Lower leg skin (tissue), 2 donors: ENCODE results near the gene GAPT.

DNA sequence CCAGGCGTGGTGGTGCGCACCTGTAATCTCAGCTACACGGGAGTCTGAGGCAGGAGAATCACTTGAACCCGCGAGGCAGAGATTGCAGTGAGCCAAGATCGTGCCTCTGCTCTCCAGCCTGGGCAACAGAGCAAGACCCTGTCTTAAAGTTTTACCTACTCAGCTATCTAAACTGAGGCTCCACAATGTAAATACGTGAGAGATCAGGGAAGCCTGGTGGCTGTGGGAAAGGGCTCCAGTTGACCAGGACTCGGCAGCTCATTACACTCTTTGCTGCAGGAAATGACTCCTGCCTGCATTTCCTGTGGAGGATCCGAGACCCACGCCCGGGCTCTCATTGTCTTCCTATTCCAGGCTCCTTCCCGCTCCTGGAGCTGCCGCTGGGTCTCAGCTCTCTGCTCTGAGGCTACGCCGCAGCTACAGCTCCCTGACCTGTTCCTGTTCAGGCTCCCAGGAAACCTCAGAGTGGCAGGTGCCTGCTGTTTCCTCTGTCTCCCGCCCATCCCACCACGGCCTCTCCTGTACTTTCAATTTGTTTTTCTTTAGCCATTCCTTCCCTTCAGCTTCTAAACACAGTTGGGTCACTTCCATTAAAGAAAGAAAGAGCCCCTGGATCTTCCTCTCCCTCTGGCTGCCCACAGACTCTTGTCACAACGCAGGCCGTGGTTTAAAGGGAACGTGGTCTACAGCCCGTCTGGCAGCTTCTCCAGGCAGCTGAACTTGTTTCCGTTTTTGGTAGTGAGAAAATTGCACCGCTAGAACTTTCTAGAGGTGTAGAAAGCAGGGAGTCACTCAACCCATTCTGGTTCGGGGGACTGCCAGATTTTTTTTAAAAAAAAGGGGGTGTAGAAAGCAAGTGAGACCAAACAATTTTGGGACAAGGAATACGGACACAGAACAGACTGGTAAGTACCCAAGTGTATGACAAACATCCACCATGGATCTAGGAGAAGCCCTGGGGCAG, 71.5 kb downstream of the IL6ST start:
- PRO-cap = unidirectional peak, minus-strand start at position 708 of the sequence
- RAMPAGE, long total RNA, 2 experiments = no peak in any of the 2 experiments

- PRO-cap = no peak
- RAMPAGE, long total RNA, 2 experiments = no peak in any of the 2 experiments
Observed at GRCh38 chr5:55965291-55965689, 29.5 kb downstream of the IL6ST start.

GRCh38 chr5:56152352-56152767, 80.8 kb downstream of the ANKRD55 start:
- PRO-cap = no peak
- RAMPAGE, long total RNA, 2 experiments = no peak in any of the 2 experiments

DNA sequence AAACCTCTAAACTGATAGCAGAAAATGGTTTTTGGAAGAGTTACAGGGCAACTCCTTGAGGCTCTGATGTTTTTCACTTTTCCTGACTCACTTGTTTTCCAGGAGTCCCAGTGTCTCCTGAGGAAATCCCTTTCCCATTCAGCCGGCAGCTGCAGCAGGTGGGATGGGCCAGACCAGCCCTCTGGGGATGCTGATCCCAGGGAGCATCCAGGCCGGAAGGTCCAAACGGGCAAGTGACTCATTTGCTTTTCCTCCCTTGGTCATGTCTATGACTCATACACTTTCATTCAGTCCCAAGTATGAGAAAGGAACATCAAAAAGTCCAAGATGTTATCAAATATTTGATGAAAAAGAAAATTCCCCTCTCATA, 117.4 kb upstream of the ANKRD55 start:
- PRO-cap = no peak
- RAMPAGE, long total RNA, 2 experiments = no peak in any of the 2 experiments

- PRO-cap = no peak
- RAMPAGE, long total RNA, 2 experiments = start-site peak on the minus strand in 2 of 2 experiments, at chr5:56481709-56481851 at its widest, 20 to 33 reads per replicate
Observed at GRCh38 chr5:56481173-56481987, 248.2 kb upstream of the ANKRD55 start.

DNA sequence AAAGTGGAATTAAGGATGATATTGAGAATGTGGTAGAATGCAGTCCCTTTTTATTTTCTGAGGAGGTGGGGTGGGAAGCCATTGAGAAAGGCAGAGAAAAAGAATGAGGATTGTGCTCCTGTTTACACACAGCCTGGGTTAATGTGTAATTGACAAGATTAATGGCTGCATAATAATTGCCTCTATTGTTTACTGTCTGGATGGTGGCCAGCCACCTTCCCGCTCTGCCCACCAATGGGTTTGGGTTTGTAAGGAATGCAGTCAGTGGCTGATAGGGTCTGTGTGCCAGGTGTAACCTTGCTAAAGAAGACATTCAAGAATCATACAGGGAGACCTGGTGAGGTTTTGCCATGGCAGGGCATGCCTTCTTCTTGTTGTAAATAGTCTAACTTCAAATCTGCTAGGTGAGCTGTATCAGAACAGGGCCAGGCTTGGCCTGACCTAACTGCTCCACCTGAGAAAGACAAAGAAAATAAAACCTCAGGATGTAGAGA, 177.1 kb upstream of the MAP3K1 start:
- PRO-cap = no peak
- RAMPAGE, long total RNA, 2 experiments = no peak in any of the 2 experiments

- PRO-cap = no peak
- RAMPAGE, long total RNA, 2 experiments = no peak in any of the 2 experiments
Observed at GRCh38 chr5:56725675-56726518, 89.5 kb upstream of the MAP3K1 start.

DNA sequence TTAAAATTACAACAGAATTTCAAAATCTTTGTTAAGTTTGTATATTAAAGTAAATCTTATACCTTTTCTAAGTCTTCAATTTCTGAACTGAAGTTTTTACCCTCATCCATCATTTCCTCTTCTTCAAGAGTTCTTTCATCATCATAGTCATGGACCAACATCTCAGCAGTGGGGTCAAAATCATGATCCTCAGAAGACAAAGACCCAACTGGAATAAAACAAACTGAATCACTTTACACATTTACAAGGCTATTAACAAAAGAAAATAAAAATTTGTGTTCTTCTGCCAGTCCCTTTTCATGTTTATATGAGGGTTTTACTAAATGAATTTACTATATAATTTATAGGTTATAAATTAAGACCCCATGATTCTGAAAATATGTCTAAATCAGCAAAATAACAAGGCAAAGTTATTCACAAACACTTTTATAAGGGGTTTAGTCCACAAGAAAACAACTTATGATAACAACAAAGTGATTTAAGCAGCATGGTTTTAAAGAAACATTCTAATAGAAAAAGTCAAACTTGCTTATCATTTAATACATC, 5.0 kb downstream of the MIER3 start:
- PRO-cap = no peak
- RAMPAGE, long total RNA, 2 experiments = start-site peak on the minus strand in 1 of 2 experiments, centred at position 121 of the sequence, 5 reads per replicate

GRCh38 chr5:57031928-57032705, 80.2 kb upstream of the MIER3 start:
- PRO-cap = no peak
- RAMPAGE, long total RNA, 2 experiments = no peak in any of the 2 experiments

DNA sequence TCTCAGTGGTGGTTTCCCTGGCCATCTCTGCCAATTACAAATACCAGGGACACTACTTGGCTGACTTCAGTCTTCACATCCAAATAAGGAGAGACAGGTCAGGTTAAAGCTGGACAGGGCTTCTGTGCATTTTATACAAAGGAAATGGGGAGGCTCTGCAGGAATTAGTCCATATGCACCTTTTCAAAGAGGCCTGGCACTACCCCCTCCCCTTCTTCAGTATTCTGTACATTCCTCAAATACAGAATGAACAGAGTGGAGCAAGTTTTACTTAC, 333.6 kb upstream of the ACTBL2 start:
- PRO-cap = no peak
- RAMPAGE, long total RNA, 2 experiments = no peak in any of the 2 experiments

DNA sequence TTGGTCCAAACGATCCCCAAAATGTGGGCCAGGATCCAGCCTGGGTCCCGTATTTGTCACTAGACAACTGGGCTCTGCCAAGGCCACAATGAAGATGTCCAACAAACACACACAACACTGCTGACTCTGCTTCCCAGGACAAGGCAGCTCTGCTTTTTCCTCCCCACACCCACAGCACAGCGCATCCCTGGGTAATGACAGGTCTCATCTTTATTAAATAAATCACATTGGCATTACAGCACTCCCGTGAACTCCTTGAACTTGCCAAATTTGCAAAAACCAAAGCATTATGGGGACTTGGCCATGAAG, 424.1 kb upstream of the ACTBL2 start:
- PRO-cap = no peak
- RAMPAGE, long total RNA, 2 experiments = no peak in any of the 2 experiments

DNA sequence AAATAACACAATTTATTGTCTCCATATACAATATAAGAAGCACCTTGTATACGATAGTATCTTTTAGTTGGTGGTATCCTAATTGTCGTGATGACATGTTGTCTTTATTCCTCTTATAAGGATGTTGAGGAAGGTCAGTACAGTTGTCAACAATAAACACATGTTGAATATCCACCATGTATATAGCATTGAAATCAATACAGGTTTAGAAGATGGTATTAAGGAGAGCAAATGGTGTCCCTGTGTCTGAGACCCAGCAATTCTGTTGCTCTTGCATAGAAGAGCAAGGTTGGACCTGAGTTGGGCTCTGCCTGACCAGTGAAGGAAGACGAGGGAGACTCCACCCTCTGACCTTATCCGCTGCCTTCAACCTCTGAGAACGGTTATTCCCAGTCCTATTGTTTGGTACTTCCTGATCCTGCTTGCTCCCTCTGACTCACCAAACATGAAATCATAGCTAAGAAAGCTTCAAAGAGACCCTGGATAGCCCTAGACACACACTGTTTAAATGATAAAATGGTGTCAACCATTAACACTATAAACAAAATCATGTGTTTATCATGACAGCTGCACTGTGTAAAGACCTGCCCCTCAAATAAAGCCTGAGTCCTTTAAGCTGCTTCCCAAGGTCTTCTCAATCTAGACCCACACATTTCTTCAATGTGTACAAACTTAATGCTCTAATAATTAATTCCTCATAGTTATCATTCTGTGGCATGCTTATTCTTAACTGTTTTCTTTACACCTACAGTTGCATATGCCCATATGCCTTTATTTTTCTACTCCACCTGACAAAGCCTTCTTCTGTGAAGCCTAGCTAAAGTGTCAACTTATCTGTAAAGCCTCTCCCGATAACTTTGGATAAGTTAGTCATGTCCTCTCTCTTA, 218.4 kb downstream of the PLK2 start:
- PRO-cap = no peak
- RAMPAGE, long total RNA, 2 experiments = no peak in any of the 2 experiments

DNA sequence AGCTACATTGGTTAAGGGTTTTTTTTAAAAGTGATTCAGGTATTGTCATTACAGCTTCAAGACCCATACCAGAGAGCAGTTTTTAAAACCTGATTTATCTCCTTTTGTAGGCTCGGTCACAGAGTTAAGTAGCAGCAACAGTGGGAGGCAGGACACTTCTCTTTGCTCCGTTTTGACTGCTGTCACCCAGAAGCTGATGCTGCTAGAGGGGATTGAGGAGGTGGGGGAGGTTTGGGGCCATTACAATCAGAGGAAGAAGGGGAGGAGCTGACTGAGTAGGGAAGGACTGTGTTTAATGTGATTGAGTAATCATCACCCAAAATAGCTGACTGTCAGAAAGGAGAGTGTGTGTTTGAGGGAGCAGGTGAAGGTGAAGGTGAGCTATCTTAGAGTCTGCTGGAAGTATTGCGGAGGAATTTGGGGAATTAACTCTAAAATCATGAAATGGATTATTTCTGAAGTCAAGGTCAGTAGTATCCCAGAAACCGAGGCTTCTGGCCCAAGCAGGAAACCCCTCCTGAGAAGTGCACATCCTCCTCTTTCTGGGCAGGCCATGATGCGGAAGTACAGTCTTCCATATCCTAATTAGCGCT, 215.0 kb downstream of the PLK2 start:
- PRO-cap = no peak
- RAMPAGE, long total RNA, 2 experiments = no peak in any of the 2 experiments

DNA sequence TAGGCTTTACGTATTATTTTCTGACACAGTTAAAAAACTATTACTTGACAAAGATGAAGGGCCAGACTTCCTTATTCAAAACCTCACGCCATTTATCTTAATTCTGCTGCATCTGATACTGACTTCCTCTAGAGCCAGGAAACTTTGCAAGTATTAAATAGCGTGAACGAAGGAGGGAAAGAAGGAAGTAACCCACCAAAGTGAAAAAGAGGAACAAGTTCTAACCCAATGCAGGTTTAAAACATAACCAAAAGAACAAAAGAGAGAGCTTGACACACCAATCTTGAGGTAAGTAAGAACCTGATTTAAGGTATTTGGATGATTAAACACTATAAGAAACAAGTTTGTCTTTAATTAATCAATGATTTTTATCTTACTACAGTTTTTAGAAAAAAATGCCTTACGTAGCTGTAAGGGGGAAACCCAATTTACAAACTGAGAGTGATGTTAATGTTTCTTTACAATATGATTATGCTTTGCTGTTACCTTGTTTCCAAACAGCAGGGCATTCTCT, at the start of gene GAPT:
GAPT (plus strand) TSS at position 182 of the 514 bp plus-strand sequence.
- PRO-cap = no peak
- RAMPAGE, long total RNA, 2 experiments = no peak in any of the 2 experiments

DNA sequence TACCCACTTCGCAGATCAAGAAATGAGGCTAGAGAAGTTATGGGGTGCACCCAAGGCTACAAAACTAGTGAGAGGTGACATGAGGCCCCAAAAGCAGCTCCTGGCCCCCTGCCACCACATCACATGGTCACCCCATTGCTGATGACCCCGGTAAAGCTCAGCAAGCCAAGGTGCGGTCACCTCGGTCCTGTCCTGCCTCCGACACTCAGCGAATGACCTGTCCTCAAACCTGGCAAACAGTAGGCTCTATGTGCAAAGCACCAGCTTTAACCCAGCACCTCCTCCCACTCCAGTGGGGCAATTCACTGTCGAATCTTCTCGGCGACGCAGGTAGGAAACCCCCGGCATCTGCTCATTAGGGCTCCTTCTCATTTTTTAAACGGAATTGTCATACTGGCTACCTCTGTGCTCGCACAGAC, 307.4 kb downstream of the RAB3C start:
- PRO-cap = no peak
- RAMPAGE, long total RNA, 2 experiments = no peak in any of the 2 experiments

GRCh38 chr5:59095519-59095976, 512.7 kb downstream of the RAB3C start:
- PRO-cap = no peak
- RAMPAGE, long total RNA, 2 experiments = no peak in any of the 2 experiments

DNA sequence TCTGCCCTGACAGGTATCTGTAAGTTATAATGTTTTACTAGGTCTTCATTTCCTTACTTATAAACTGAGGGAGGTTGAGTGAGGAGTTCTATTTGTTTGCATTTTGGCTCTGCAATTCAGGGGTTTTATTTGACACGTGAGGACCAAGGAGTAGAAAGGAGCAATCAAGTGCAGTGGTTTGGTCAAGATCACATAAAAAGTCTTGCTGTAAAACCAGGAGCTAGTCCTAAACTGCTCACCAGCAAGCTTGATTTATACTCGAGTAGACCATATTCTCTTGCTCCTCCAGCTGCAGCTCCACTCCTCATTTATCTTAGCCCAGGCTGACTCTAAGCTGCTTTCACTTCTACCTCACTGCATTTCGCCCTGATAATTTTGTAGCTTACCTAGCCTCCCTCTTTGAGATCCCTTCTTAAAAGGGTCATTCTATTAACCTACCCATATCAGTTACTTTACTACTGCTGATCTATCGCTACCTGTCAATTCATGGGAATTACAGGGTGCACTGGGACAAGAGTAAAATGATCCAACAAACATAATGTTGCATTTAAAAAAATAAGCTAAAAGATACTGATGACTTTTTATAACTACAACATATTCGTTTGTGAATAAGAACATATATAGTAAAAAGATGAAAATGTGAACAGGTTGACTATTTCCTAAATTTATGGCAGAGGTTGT, 541.4 kb downstream of the RAB3C start:
- PRO-cap = no peak
- RAMPAGE, long total RNA, 2 experiments = no peak in any of the 2 experiments

- PRO-cap = no peak
- RAMPAGE, long total RNA, 2 experiments = no peak in any of the 2 experiments
Observed at GRCh38 chr5:59189220-59190217, 606.6 kb downstream of the RAB3C start.

- PRO-cap = no peak
- RAMPAGE, long total RNA, 2 experiments = no peak in any of the 2 experiments
Observed at GRCh38 chr5:59359680-59360462, 533.7 kb downstream of the PDE4D start.

DNA sequence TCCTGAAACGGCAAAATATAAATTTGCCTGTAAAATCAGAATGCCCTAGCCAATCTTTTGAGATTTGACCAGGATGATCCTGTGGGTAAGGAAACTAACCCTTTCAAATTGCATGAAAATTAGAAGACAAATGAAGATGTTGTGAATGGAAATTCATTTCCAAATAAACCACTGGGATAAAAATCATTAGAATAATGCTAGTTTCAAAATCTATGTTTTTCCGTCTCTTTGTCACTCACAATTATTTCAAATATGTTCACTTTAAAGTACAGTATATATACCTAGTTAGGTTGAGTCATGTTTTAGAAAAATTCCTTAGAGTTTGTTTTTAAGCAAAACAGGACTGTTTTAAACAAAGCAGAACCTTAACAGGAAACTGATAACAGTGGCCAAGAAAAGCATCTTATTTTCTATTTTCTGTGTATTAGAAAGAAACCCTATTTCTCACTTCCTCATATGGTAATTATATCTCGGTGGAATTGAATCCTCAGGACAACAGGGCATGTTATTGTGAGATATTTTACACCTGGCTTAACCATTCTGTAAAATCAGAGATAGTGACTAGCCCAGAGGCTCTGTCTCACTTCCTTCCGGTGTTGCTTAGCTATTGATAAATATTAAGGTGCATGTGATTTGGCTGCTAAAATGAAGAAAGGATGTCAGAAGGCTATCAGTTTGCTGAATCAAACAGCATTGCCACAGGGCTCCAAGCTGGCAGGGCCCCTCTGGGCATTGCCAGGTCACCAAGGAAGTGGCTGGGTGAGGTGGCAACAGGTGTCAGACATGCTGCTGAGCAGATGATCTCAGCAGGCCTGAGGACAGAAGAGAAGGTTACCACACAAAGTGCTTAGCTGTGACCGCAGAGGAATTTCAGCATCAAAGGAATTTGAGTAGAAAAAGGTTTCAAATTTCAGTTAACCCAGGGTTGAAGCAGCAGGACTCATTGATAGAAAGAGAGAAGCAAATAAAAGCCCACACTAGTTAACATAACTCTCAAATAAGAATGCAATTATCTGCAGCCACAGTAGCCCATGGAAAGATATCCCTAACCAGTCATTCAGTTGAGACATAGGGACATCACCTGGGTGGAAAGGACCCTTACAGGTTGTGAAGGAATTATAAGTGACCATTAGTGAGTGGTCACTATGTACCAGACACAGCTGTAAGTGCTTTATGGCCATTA, 330.7 kb downstream of the PDE4D start:
- PRO-cap = no peak
- RAMPAGE, long total RNA, 2 experiments = no peak in any of the 2 experiments